Pericardium fibroblast (primary cell): Measurements from ENCODE around the gene GALNT11.

DNA sequence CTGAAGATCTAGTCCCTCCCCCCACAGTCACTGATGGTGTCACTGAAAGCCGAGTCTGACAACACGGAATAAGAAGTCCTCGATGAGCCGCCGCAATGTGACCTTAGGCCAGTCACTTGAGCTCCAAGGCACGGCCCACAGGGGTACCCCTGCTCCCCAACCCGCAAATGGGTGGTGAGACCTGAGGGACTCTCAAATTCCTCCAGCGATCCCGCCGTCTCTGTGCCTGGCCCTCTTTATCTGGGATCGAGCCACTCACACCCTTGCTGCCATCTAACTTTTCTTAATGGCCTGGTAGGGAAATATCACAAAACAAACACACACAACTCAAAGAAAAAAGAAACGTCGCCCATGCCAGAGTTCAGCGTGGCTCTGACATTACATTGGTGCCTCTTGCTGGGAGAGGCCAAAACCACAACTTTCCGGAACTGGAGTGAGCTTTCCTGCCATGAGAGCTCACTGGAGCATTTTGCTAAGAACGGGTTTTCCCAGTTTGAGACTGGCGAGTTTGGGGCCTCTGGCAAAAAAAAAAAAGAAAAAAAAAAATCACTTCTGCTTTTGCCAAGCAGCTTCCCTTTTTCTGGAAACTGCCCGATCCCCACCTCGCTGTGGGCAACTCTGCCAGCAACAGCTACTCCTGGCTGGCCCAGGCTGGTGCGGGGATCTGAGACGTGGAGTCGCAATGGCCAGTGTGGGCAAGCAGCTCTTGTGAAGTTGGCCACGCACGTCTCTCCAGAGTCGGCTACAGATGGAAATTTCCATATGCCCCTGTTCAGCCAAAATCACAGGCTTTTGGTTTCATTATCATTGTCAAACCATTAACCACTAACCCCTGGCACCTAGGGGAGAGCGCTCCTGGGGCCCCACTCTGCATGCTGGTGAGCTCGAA, 25.9 kb downstream of the PRKAG2 start:
- RAMPAGE, long total RNA = no peak

DNA sequence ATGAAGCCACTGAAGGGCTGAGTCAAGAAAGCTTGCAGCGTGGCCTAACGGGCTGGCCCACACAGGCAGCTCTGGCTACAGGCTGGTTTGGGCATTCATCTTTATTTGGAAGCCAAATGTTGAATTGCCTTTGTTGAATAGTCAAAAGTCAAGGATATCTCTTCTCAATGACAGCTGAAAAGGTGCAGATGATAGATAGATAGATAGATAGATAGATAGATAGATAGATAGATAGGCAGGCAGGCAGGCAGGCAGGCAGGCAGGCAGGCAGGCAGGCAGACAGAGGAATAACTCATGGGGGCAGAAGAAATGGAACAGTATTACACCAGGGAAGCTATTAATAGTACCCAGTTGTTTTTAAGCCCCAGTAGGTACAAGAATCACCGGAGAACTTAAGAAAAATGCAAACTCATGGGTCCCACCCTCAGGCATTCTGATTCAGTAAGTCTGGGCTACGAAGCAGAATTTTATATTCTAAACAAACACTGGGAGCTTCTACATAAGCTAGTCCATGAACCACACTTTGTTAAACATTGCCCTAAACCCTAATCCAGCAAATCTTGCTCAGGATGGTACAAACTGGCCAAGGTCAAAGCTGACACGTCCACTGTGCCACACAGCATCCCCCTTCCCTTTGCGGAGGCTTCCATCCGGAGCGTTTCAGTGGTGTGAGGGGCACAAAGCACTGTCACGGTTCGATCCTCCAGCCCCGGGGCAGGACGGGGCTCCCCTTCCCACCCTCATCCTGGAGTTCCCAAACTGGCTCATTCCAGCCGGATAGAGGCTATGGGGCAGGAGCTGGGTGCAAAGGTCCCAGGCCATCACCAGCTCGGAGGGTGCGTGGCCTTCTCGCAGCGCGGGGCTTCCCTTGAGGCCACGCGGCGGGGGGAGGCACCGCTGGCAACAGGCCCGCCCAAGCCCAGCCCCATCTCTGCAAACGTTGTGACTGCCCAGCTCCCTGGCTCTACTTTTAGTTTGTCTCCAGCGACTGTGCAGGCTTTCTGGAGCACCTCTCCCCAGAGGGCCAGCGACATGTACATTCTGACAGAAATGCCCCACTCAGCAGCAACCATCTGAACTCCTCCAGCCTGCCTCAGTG, 6.6 kb downstream of the PRKAG2 start:
- RAMPAGE, long total RNA = no peak

GRCh38 chr7:151992269-151992931, 33.1 kb upstream of the GALNT11 start:
- RAMPAGE, long total RNA = no peak

DNA sequence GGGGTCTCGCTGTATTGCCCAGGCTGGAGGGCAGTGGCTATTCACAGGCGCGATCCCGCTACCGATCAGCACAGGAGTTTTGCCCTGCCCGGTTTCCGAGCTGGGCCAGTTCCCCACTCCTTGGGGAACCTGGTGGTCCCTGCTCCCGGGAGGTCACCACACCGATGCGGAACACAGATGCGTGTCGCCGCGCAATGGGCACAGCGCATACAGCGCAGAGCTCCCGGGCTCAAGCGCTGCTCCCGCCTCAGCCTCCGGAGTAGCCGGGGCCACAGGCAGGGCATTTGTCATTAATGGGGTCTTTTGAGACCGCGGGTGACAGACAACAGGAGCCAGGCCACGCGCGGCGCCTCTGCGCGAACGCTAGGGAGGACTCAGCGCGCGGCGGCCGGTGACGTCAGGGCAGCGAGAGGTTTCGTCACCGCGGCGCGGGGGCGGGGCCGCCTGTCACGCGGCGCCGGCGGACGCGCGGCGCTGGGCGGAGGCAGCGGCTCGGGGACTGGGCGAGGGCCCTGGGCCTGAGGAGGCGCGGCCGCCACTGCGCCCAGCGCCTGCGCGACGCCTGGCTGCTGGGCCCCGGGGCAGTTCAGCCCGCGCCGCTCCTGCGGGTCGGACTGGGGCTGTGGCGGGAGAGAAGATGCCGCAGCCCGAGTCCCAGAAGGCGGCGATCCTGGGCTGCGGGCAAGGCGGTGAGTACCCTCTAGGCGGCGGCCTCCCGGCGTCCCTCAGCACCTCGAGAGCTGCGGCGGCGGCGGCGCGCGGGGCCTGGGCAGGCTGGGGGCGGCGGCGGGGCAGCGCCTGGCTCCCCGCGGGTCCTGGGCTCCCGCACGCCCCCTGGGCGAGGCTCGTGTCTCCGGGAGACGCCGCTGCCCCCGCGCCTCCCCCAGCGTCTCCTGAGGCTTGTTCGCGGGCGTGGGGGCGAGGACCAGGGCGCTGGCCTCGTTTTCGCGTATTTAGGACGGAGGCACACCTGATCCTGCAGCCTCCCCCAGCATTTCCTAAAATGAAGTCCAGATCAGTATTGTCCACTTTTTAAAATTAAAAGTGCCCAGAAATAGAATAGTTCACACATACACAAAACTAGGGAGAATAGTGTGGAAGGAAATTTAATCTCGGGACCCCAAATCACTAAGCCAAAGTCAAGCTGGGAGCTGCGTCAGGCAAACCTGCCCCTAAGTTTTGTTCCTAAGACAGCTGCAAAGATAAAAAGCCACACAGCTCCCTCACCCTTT, at the start of gene GALNT11:
Gene GALNT11, plus strand, starts transcription at position 479 of the 1,232 bp plus-strand sequence.
- RAMPAGE, long total RNA = no peak

DNA sequence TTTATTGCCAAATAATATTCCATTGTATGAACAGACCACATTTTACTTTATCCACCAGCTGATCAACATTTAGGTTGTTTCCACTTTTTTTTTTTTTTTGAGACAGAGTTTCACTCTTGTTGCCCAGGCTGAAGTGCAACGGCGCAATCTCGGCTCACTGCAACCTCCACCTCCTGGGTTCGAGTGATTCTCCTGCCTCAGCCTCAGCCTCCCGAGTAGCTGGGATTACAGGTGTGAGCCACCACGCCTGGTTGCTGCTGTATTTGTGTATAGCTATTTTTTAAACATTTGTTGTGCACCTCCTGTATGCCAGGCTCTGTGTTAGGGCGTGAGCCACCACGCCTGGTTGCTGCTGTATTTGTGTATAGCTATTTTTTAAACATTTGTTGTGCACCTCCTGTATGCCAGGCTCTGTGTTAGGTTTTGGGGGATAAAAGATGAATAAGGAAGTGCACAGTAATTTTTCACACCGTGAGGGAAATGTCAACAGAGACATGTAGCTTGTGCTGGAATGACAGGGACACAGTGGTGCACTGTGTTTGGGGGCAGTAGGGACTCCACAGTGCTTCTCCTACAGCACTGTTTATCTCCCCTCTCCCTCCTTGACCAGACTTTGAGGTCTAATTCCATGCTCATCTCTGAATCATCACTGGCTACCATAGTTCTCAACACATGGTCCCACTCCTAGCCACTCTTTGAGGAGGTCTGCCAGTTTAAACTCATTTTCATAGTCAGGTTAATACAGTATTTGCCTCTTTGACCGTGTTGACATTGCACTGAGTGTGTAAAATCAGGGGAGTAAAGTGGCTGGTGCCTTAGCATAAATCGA, 89.2 kb downstream of the GALNT11 start:
- RAMPAGE, long total RNA = no peak

GRCh38 chr7:152162938-152163584, 137.6 kb downstream of the GALNT11 start:
- RAMPAGE, long total RNA = no peak

DNA sequence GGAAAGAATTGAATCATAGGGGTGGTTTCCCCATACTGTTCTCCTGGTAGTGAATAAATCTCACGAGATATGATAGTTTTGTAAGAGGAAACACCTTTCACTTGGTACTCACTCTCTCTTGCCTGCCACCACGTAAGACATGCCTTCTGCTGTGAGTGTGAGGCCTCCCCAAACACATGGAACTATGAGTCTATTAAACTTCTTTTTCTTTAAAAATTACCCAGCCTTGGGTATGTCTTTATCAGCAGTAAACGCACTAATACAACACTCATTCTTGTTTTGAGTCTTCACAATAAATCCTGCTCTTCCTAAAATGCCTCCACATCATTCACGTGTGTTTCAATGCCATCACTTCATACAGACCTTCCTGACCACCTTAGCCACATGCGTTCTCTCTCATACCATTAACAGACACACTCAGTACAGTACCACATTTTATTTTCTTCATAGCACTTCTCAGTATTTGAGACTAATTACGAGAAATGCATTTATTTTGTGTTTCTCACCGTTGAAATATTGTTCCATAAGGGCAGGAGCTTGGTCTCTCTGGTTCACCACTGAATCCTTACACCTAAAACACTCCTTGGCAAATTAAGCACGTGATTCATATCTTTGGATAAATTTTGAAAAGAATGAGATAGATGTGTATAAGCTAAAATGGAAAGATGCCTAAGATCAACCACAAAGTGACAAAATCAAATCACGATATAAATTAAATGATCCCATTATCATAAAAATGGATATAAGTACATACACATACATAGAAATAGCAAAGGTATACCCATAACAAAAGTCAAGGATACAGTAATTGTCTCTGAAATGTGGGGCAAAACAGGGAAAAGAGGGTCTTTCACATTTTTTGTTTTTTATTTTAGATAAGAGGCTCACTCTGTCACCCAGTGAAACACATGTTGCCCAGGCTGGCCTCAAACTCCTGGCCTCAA, 37.8 kb downstream of the KMT2C start:
- RAMPAGE, long total RNA = no peak

DNA sequence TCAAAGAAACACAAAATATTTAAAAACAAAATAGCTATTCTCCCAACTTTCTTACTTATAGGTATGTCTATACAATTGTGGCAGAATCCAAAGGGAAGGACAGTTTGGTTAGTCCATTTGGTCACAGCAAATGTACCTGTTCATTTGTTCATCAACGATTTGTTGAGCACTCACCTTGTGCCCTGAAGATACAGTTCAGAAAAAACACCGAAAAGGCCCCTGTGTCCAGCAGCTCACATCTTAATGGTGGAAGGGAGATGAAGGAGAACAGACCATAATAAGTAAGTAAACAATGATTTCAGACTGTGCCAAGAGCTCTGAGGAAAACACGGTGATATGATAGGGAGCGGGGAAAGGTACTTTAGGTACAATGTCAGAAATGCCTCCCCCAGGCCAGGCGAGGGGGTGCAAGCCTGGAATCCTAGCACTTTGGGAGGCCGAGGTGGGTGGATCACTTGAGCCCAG, 24.6 kb upstream of the KMT2C start:
- RAMPAGE, long total RNA = no peak

GRCh38 chr7:152729451-152730031, 30.0 kb upstream of the ACTR3B start:
- RAMPAGE, long total RNA = no peak

GRCh38 chr7:152899327-152899863, 139.8 kb downstream of the ACTR3B start:
- RAMPAGE, long total RNA = no peak

- RAMPAGE, long total RNA = no peak
These were observed 640.1 kb upstream of the DPP6 start for GRCh38 chr7:153411831-153412797.

- RAMPAGE, long total RNA = no peak
These were observed 27.1 kb downstream of the PAXIP1 start for GRCh38 chr7:154975555-154976393.

- RAMPAGE, long total RNA = no peak
These were observed 94.2 kb upstream of the INSIG1 start for GRCh38 chr7:155203405-155203950.

DNA sequence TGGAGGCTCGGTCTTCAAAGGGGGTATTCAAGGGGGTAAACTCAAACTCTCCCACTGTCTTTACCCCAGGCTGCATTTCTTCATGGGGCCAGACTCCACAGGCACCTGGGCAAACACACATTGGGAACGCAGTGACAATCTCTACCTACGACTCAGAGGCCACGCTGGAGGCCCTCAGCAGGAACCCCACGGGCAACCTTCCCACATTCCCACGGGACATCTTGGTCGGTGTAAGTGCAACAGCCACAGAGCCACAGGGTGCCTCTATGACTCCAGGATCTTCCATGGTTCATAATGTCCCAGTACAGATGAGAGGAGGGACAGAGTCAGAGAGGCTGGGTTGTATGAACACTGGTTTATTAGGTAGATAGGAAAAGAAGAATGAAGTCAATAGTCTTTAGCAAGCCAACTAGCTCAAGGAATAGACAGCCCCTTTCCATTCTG, 2.1 kb upstream of the INSIG1 start:
- RAMPAGE, long total RNA = no peak

DNA sequence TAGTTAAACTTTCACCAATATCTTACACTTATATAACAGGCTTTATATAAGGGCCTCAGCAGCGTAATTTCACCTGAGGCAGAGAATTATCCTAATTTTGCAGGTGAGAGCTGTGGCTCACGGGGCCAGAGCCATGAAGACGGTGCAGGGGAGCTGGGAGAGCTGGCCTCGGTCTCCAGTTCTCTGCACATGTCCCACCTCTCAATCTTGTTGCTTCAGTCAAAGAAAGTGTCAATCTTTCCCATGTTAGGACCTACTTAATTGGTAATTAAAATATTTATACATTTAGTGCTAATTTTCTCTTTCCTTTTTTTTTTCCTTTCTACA, 10.2 kb downstream of the INSIG1 start:
- RAMPAGE, long total RNA = no peak

- RAMPAGE, long total RNA = no peak
These were observed 47.5 kb upstream of the EN2 start for GRCh38 chr7:155410474-155410824.

- RAMPAGE, long total RNA = no peak
These were observed 8.9 kb downstream of the EN2 start for GRCh38 chr7:155466715-155467290.

GRCh38 chr7:155490280-155490725, 32.4 kb downstream of the EN2 start:
- RAMPAGE, long total RNA = no peak

GRCh38 chr7:155546995-155547599, 738 bp upstream of the CNPY1 start:
- RAMPAGE, long total RNA = no peak

DNA sequence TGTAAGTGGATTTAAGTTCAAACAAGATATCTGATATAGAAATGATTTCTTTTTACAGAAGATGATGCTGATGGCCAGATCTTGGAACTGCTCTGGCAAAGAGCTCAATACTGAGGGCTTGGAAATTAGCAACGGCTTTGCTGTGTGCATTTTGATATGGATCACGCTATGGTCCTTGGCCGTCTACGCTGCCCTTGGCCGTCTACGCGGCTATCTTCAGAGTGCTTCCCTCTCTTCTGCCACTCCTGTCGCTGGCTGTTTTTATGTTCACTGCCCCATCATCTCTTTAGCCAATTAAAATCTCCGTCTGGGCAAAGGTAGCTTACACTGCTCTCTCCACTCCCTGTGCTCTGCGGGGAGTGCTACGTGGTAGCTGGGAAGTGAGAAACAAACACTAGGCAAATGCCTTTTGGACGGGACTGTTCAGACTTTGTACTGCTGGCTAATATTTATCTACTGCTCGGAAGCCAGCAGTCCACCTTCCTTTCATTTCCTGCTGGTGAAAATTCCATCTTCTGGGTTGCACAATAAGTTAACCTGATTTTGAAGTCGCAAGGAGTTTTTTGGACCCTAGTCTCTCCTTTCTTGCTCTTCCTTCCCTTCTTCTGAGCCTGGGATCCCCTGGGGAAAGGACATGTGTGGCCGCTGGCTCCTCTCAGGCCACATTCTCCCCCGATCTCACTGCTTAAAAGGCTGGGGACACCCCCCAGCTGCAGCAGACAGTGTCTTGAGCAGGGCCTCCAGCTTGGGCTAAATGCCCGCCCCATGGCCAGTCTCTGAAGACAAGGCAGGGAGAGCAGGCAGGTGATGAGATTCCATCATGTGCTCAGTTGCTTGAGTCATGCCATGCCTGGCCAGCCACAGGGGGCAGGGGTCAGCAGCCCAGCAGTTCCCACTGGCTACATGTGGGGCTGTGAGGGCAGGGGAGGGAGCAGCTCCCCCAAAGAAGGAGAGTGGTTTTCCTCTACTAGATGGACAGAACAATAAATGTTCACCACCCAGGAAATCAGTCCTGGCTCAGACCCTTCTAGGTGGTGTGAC, 25.6 kb upstream of the RBM33 start:
- RAMPAGE, long total RNA = no peak